Endodermal cell (in vitro differentiated cells): ENCODE measurements around a stretch of chr3.

- PRO-cap: no peak
Measured at GRCh38 chr3:53184700-53185010, 23.6 kb downstream of the PRKCD start.

- PRO-cap: no peak
Measured at GRCh38 chr3:53187068-53187623, 26.1 kb downstream of the PRKCD start.

GRCh38 chr3:53190769-53191005 is 29.7 kb downstream of the PRKCD start:
- PRO-cap: no peak

DNA sequence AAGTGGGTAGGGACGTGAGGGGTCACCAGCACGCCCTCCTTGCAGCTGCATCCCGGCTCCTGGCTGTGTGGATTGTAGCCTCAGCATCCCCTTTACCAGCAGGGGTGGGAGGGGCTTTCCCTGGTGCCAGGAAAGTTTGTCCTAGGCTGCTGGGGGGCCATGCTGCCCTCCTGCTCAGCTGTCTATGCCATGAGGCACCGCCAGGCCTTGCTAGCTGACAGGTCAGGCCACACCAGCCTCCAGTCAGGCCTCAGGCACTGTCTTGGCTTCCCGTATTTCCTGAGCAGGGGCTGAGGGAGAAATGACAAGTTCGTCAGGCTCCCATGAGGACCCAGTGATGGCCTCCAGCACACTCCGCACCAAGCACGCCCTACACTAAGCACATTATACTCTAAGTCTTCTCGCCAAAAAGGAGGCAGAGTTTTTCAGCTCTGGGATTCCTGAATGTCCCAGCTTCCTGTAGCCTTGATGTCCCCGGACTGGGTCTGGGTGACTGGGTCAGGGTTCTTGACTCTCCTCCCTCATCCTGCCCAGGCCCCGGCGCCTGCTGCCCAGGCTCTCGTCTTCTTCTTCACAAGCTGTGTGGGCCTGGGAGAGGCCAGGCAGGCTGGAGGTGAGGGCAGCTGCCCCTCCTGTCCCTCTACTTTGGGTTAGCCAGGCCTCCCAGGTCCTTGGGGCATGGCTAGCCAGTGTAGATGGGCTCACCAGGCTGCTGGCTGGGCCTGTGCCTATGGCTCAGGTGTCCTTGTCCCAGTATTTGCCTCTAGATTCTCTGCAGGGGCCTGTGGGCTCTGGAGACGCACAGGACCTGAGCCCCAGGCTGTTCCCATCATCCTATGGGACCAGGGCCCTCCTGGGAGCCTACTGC is 32.0 kb downstream of the TKT start:
- PRO-cap: no peak

DNA sequence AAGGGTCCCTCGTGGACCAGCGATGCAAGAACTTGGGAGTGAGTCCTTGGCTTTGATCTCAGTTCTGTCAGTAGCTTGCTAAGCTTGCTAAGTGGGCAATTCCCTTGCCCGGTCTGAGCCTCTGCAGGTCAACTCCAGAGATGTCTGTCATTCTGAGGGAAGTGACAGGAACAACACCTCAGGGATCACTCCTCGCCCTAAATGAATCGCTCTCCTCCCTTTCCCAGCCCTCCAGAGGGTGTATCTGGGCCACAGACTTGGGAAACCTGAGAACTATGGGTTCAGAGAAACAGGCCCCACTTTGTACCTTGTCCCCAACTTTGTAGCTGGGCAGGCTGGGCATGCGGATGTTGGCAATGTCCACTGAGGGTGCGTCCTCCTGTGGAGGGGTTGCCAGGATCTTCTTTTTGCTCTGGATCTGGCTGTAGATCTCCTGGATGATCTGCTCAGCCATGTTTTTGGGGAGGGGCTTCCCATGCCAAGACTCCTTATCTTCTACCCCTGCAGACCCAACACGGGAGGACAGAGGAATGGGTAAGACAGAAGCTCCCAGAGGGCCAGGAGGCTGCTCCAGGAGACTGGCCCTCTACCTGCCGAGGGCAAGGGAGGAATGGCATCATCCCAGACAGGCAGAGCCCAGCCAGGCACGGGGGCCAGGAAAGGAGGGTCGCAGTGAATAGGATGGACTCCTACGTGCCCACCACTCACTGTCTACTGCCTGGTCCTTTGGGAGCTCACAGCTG is 24.6 kb downstream of the TKT start:
- PRO-cap: no peak

- PRO-cap: no peak
Measured at GRCh38 chr3:53241996-53242538, 13.8 kb downstream of the TKT start.

DNA sequence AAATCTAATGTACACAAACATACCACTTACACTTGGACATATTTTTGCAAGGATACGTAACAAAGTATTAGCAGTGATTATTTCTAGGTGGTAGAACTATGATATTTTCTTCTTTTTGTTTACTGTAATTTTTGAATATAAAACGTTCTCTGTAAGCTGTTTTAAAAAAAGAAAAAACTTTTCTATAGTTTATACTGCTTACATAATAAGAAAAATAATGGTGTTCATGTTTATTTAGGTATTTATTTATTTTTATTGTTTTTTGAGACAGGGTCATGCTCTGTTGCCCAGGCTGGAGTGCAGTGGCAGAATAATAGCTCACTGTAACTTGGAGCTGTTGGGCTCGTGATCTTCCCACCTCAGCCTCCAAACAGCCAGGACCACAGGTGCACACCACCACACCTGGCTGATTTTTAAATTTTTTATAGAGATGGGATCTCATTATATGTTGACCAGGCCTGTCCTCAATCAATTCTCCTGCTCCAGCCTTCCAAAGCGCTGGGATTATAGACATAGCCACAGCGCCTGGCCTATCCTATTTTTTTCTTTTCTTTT is 39.2 kb downstream of the DCP1A start:
- PRO-cap: no peak

DNA sequence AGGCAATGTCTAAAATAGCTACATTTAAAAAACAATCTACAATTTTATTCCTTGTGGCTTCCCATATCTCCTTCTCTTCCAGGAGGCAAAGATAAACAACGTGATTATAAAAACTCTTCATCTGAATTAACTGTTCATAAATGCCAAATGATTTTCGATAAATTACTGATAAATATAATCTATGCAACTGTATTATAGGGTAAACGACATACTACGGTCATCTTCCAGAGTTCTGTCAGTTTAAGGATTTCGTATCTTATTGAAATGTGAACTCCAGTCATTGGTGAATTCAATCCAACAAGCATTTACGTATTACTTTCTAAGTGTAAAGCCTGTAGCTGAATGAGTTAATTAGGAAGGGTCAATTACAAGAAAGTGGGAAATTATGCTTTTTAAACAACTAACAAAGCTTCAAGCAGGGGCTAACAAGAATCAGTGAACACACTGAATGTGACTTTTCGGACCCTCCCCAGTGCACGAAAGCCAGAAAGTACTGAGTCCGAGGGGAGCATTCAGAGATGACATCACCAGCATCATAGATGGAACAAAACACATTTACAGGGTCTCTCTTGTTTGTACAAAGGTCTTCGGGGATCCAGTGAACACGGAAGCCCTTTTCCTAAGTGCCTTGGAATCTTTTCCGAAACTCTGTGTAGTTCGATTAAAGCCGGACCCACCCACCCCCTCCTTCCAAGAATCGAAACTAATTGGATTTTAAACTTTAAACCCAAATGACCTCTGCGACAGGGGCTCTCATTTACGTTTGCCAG is 970 bp downstream of the DCP1A start:
- PRO-cap: bidirectional peak, plus-strand start at position 580 of the sequence, minus-strand start at position 478 of the sequence

DNA sequence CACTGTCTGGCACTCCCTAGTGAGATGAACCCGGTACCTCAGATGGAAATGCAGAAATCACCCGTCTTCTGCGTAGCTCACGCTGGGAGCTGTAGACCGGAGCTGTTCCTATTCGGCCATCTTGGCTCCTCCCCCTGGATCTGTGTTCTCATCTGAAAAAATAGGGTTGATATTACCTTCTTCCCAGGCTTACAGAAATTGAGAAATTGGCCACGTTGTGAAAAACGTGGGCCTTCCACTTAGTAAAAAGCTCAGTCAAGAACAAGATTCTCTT is 23.8 kb upstream of the DCP1A start:
- PRO-cap: unidirectional peak, minus-strand start at position 142 of the sequence

GRCh38 chr3:53494879-53495481 is 569 bp downstream of the CACNA1D start:
- PRO-cap: no peak

DNA sequence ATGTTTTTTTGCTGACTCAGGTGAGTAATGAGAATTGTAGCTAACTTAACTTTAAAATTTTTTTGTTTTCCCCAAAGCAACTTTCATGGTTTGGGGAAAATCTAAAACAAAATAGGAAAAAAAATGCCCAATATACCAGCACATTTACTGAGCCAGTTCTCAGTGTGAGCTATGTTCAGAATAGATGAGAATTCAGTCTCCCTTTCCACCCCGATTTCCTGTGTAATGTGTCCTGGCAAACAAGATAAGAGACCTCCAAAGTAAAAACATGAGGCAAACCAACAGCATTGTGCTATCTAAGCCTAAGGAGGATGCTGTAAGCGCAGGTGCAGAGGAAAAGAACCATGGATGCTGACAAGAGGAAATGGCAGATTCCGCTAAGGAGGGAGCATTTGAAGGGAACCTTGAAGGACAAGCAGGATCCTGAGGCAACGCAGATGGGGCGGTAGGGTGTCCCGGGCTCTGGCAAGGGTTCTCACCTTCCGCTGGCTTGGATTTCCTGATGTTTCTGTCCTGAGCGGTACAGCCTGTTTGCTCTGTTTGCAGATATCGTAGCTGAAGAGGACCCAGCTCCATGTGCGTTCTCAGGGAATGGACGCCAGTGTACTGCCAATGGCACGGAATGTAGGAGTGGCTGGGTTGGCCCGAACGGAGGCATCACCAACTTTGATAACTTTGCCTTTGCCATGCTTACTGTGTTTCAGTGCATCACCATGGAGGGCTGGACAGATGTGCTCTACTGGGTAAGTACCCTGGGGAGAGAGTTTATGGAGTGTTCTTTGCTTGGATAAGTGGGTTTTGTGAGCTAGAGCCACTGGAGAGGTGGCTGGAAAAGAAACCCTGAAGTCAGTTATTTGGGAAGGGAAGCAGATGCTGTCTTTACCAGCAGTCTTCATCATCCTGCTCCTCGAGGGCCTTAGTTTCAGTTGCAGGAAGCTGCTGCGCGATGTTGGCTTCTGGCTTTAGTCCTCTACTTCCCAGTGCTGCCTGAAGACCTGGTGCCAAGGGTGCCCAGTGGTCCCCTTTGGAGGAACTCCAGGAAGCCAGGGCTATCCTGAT is 171.7 kb downstream of the CACNA1D start:
- PRO-cap: no peak

DNA sequence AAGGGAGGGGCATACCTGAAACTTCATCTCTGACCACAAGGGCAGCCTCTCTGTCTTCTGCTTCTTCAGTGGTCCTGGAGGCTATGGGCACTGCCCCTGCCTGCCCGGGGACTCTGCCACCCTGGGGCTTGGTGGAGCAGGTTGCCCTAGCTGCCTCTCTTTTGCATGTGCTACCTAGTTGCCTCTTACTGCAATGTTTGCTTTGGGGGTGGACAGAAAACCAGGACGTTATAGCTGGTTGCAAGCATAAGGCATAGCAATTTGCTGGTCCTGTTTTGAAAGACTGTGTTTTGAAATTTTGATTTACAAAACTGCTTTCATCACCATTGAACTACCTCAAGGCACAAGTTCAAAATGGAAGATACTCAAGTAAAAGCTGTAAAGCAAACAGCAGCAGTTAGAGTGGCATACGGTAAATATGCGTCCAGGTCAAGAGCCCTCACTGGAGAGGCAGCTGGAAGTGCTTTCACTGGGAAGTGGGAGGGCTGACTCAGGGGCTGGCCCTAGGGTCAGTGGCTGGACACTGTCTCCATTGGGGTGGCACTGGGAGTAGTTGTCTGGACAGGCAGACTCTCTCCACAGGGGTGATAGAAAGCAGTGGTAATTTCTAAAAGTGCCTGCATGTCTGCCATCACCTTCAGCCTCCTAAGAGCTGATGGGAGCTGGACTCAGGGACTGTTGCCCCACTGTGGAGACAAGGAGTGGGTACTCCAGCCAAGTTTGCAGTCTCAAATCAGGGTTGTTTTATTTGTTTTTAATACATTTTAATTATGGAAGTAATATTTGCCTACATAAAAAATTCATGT is 138.1 kb downstream of the CHDH start:
- PRO-cap: no peak

DNA sequence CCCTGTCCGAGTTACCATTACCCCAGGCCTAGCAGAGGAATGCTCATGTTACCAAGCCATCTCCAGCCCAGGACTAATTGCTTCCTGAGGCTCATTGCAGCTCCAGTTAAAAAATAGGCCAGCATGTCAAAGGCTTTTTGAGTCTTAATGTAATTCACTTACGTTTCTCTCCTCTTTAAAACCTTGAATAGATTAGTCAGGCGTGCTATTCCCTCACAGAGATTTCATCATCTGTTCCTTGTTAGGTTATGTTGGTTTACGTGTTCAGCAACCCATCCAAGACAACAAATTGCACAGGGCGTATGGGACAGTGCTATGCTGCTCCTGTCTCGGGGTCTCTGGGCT is 117.2 kb downstream of the CHDH start:
- PRO-cap: no peak

GRCh38 chr3:53776305-53776865 is 69.8 kb downstream of the CHDH start:
- PRO-cap: no peak

- PRO-cap: no peak
Measured at GRCh38 chr3:53843636-53844004, 2.6 kb downstream of the CHDH start.

GRCh38 chr3:53927151-53927991 is 35.7 kb upstream of the SELENOK start:
- PRO-cap: unidirectional peak, minus-strand start at chr3:53927804

- PRO-cap: bidirectional peak, plus-strand start at chr3:54637777, minus-strand start at chr3:54637718
Measured at GRCh38 chr3:54637008-54638192, 290.5 kb downstream of the LRTM1 start.

GRCh38 chr3:55601242-55602221 is 114.4 kb upstream of the WNT5A start:
- PRO-cap: no peak

DNA sequence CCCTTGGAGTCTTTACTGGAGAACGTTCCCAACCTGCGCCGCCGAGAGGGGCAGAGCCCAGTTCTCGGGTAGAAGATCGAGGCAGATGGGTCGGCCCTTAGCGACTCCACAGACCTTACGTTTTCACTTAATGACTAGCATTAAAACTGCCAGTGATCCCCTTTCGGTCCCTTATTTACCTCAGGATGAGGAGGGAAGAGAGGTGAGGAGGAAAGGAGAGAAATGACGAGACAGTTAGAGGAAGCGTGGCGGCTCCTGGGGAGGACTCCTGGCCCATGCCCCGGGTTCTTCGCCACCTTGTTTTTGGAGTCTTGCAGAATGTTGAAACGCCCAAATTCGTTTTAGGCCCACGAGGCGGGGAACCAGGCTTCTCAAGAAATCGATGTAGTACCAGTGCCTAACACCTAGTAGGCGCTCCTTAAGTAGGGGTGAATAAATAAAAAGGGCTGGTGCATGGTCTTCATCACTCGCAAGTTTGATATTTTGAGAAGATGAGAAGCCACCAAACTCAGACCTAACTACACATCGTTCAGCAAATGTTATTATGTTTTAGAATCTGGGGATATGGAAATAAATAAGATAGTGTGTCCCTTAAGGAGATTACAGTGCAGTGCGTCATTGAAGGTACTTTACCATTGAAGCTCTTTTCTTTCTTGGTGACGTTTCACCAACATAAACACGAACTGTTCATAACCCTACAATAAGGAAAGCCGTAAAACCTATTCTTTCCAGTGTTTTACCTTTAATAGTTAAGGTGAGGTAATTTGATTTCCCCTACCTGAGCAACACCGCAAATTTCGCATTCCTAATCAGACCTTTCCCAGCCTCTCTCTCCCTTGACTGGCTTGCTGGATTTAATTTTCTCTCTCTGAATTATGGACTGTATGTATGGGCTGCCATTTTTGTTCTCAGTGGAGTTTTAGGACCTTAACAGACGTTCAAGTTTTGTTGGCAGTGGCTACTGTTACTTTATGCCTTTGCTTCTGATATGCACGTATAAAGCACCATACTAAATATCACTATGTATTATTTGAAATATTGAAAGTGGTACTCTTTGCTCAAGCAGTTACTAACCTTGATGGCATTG is 702 bp downstream of the CCDC66 start:
- PRO-cap: bidirectional peak, plus-strand start at position 228 of the sequence, minus-strand start at position 129 of the sequence; bidirectional peak, plus-strand start at position 466 of the sequence, minus-strand start at position 305 of the sequence

DNA sequence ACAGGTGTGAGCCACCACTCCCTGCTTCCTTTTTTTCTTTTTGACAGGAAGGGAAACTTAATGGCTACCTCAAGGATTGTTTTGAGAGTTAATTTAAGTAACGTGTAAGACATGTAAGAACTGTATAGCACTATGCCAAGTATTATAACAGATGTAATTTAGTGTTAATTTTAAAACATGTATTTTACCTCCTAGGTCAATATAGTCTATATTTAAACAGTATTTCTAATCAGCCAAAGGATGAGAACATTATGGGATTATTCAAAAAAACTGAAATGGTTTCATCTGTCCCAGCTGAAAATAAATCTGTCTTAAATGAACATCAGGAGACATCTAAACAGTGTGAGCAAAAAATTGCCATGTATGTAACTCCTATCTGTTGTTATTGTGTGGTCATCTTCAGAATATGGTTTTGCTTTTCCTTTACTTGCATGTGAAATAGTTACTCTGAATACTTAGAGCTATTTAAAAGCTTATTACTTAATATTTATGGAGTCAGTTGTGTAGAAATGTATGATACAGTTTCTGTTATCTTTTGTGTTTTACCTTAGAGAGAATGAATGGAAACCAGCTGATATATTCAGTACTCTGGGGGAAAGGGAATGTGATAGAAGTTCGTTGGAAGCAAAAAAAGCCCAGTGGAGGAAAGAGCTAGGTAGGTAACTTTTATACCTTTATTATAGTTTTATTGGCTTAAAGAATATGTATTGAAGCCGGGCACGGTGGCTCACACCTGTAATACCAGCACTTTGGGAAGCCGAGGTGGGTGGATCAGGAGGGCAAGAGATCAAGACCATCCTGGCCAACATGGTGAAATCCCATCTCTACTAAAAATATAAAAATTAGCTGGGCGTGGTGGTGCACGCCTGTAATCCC is 9.7 kb downstream of the CCDC66 start:
- PRO-cap: no peak